Measurements from ENCODE around the gene DPF3.

GRCh38 chr14:71340026-71340572 is 19.8 kb downstream of the SIPA1L1 start:
- PRO-cap, result no peak

- PRO-cap, result unidirectional peak, minus-strand start at chr14:71419055
These were observed 98.6 kb downstream of the SIPA1L1 start for GRCh38 chr14:71418800-71419302.

GRCh38 chr14:71438404-71439187 is 118.3 kb downstream of the SIPA1L1 start:
- PRO-cap, result no peak

GRCh38 chr14:71574836-71575405 is 254.6 kb downstream of the SIPA1L1 start:
- PRO-cap, result no peak

GRCh38 chr14:71722990-71723417 is 209.2 kb upstream of the RGS6 start:
- PRO-cap, result no peak

DNA sequence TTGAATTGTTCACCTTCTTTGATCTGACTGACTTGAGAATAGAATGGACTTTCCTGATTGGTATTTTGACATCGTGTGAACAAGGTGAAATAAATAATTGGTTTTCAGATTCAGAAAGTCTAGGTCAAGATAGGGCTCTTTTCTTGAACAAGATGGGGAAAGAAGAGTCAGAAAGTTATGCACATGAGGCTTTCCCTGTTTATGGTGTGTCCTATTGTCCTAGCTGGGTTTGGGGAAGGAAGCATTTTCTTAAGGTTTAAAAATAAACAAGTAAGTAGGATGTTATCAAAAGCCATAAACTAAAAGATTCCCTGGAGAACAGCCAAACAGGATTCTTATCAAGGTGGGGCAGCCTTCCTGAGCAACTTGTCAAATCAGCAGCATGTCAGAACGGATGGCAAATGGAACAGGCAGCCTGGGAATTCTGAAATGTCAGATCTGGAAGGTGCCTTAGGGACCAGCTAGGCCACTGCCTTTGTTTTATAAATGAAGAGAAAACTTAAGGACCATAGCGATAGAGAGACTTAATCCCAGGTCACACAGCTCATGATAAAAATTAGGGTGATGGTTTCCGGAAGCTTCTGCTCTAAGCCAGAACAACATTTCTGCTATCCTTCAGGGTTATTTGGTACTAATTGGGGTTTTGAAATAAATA is 152.2 kb upstream of the RGS6 start:
- PRO-cap, result no peak

GRCh38 chr14:71848885-71849222 is 83.4 kb upstream of the RGS6 start:
- PRO-cap, result no peak

DNA sequence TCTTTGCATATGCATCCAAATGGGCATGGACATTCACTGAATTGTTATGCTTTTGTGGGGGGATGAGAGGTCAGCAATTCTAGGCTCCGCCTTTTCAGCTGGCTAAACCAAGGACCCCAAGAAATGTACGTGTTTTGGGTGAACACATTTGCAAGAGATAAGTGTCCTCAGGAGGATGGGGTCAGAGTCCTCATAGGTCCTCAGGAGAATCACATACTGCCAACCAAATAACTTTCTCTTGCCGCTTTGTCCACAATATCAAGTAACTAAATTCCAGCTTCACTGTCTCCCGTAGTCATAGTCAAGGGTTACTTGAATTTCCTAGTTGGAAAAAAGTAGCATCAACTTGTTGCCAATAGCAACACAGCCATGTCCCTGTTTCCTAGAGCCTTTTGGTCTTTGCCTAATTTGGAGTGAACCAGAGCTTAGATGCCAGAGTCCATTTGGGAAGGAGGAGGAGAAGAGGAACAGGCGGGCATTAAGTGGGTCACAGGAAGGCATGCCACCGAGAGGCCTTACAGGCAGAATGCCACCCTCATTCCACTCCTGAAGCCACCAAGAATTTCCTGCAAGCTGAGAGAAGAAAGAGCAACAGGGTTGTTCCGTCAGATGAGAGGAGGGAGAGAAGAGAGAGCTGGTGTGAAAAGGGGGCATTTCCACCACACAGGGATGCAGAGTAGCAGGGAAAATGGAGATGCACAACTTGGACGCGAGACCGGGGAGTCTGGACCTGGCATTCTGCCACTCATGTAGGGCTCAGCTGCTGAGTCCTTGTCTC is 339.6 kb downstream of the DPF3 start:
- PRO-cap, result no peak

DNA sequence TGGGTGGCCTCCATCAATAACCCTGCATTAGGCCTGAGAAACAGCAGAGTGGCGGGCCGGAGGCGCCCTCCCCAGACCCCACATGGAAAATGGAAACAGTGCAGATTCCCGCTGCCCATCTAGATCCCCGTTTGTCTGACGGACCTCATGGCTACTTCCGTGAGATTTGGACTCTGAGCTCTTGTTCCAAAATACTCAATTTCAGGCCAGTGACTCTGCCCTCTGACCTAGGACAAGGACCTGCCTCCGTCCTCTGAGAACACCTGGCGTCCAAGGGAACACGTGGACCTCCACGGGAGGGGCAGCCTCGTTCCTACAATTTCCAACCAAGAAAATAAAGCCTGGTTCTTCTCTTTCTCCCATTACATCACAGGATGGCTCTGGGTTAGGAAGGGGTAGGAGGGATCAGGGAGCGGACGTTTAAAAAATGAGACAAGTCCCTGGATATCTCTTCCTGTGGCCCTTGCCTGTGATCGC is 325.3 kb downstream of the DPF3 start:
- PRO-cap, result no peak

- PRO-cap, result no peak
These were observed 122.4 kb downstream of the DPF3 start for GRCh38 chr14:72771298-72772164.

GRCh38 chr14:72790986-72791748 is 102.7 kb downstream of the DPF3 start:
- PRO-cap, result no peak

DNA sequence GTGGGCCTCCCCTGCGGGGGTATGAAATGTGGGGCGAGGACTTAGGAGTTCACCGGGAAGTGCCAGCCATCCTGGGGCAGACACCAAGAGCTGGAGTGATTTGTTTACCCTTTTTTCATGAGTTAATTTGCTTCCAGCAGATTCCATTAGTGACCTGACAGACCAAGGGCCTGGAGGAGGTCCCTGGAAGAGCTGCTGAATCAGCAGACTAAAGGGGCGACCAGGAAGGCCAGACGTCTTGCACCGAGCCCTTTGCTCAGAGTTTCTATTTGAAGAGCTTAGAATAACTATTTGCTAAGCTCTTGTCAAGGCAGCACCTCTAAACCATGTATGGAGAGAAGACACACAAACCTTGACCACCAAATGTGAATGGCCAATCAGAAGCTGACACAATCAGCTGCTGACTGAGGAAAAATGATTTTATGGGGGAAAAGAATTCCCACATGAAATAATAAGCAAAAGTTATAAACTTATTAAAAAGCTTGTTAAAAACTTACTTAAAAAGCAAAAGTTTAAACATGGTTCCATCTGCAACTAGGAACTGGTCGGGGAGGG is 37.0 kb downstream of the DPF3 start:
- PRO-cap, result no peak

GRCh38 chr14:72893663-72894443 is at the start of gene DPF3:
Gene DPF3, minus strand, starts transcription at chr14:72894101.
- PRO-cap, result bidirectional peak, plus-strand start at chr14:72894261, minus-strand start at chr14:72894101

- PRO-cap, result no peak
These were observed 33.6 kb downstream of the DCAF4 start for GRCh38 chr14:72959930-72960129.

- PRO-cap, result no peak
These were observed 4.6 kb downstream of the PSEN1 start for GRCh38 chr14:73140650-73141548.

GRCh38 chr14:73206257-73206682 is 31.0 kb upstream of the PAPLN start:
- PRO-cap, result no peak

DNA sequence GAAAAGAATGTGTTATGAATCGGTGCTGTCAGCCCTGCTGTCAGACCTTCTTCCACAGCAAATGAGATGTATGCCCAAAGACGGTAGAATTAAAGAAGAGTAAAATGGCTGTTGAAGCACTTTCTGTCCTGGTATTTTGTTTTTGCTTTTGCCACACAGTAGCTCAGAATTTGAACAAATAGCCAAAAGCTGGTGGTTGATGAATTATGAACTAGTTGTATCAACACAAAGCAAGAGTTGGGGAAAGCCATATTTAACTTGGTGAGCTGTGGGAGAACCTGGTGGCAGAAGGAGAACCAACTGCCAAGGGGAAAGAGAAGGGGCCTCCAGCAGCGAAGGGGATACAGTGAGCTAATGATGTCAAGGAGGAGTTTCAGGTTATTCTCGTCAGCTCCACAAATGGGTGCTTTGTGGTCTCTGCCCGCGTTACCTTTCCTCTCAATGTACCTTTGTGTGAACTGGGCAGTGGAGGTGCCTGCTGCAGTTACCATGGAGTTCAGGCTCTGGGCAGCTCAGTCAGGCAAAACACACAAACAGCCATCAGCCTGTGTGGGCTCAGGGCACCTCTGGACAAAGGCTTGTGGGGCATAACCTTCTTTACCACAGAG is 16.9 kb upstream of the PAPLN start:
- PRO-cap, result no peak

DNA sequence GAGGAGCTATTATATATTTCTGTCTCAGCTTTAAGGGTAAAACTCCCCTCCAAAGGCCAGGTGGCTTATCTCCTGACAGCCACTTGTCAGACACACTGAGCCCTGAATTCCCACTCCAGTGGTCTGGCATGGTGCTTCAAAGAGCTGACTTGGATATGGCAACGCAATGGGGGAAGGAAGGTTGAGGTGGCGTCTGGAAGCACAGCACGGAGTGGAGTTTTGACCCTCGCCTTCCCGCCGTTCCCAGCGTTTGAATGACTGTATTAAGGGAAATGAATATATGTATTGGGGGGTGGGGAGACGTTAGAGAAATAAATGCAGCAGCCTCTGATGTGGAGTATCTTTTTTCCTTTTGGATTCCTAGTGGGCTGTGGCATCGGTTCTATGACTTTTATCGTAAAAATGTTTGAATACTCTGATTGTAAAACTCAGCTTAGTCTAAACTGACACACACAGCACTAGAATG is 4.7 kb upstream of the PAPLN start:
- PRO-cap, result no peak

DNA sequence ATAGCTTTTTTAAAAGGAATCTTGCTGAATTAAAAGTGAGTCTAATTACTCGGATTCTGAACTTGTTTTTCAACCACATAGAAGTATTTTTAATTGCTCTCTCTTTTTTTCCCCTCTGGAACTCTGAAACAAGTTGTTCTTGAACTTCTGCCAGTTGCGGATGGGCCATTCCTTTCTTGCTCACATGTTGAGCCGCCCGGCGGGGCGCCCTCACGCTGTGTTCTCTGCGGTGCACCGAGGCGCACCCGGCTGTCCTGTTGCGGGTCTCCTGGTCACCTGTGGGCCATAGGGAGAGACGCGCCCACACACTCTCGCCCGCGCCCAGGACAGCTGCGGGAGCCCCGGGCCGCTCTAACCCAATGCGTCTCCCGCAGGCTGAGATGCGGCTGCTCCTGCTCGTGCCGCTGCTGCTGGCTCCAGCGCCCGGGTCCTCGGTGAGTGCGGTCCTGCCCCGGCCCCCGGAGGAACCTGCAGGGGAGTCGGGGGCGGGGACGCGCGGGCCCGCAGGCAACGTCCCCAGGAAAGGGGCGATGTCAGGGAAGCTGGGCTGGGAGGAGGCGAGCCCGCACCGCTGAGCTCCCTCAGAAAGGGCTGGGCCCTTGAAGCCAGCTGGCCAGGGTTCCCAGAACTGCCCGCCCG is 2.2 kb downstream of the PAPLN start:
- PRO-cap, result no peak

DNA sequence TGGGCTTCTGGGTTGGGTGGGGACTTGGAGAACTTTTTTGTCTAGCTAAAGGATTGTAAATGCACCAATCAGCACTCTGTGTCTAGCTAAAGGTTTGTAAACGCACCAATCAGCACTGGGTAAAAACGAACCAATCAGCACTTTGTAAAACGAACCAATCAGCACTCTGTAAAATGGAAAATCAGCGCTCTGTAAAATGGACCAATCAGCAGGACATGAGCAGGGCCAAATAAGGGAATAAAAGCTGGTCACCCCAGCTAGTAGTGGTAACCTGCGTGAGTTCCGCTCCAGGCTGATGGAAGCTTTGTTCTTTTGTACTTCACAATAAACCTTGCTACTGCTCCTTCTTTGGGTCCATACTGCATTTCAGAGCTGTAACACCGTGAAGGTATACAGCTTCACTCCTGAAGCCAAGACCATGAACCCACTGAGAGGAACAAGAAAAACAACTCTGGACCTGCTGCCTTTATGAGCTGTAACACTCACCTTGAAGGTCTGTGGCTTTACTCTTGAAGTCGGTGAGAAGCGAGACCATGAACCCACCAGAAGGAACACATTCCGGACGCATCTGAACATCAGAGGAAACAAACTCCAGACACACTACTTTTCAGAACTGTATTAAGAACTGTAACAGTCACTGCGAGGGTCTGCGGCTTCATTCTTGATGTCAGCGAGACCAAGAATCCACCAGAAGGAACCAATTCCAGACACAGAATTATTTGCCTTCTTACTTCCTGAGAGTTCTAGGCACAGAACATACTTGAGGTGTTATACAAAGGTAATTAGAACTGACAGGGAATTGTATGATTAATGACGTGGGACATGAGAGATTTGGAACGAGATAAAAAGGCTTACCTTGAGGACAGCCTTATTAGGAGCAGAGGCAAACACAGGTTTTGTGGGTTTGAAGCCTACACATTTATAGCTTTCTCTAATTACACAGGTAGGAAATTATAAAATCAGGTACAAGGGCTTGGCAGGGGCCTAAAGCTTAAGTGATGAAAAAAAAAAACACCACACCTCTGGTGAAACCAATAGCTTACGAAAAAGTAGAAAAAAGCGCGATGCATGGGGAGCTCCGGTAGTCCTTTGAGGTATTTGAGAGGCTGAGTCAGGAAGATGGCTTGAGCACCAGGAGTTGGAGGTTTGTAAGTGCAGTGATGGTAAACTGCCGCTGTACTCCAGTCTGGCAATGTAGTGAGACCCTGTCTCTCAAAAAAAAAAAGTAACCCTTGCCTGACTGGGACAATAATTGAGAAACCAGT is 1.2 kb upstream of the ACOT2 start:
- PRO-cap, result no peak